Melanocyte of skin (primary cell): Measurements from ENCODE around the gene NF1.

GRCh38 chr17:30991169-30991534, 20.3 kb downstream of the RNF135 start:
- CAGE, long polyA plus RNA, 2 experiments, result no peak in any of the 2 experiments

- CAGE, long polyA plus RNA, 2 experiments, result no peak in any of the 2 experiments
Measured at GRCh38 chr17:31094837-31095742, at the start of gene NF1. TSS of gene NF1 (plus strand) at chr17:31094977.

- CAGE, long polyA plus RNA, 2 experiments, result no peak in any of the 2 experiments
Measured at GRCh38 chr17:31223148-31224125, 73.6 kb downstream of the OMG start.

DNA sequence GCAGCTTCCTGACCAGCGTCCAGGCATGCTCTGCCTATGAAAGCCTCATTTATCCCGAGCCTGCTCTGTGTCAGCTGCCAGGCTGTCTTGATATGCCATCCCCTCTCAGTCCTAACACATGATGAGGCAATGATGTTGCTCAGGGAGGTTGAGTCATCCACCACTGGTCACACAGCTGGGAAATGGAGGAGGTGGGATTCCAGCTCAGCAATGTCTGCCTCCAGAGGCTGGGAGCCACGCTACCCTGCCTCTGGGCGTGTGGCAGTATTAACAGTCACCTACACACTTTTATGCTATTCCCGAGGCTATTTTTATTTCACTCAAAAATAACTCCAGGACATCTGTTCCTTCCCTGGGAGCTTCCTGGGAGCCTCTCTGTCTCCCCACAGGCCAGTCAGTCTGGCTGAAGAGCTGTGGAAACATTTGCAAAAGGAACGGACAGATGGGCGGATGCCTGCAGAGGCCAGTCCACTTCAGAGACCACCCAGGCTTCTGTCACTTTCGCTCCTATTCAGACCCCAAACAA, 22.6 kb downstream of the RAB11FIP4 start:
- CAGE, long polyA plus RNA, 2 experiments, result no peak in any of the 2 experiments

DNA sequence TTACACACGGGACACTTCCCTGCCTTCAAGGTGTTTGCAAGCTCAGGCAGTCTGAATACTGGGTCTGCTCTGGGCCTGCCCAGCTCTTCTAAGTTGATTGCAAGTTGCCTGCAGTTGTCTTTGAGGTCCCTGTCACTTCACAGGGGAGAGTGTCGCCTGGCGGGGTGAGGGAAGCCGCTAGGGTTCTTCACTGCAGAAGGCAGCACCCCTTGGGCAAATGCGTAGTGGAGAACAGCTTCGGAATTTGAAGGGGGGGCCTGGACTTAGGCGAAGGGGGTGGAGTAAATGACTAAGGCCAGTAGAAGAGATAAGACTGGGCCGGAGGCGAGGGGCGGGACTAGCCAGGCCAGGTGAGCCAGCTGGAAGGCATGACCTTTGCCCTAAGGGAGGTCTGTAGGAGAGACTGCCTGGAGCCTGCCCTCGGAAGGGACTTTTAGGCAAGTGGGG, 98.1 kb downstream of the RAB11FIP4 start:
- CAGE, long polyA plus RNA, 2 experiments, result no peak in any of the 2 experiments

- CAGE, long polyA plus RNA, 2 experiments, result no peak in any of the 2 experiments
Measured at GRCh38 chr17:31523244-31524263, 132.1 kb downstream of the RAB11FIP4 start.

- CAGE, long polyA plus RNA, 2 experiments, result no peak in any of the 2 experiments
Measured at GRCh38 chr17:31581950-31582694, 190.6 kb downstream of the RAB11FIP4 start.

GRCh38 chr17:31762239-31762660, 96.8 kb downstream of the COPRS start:
- CAGE, long polyA plus RNA, 2 experiments, result no peak in any of the 2 experiments

GRCh38 chr17:31975338-31975865, 31.8 kb upstream of the LRRC37B start:
- CAGE, long polyA plus RNA, 2 experiments, result no peak in any of the 2 experiments

DNA sequence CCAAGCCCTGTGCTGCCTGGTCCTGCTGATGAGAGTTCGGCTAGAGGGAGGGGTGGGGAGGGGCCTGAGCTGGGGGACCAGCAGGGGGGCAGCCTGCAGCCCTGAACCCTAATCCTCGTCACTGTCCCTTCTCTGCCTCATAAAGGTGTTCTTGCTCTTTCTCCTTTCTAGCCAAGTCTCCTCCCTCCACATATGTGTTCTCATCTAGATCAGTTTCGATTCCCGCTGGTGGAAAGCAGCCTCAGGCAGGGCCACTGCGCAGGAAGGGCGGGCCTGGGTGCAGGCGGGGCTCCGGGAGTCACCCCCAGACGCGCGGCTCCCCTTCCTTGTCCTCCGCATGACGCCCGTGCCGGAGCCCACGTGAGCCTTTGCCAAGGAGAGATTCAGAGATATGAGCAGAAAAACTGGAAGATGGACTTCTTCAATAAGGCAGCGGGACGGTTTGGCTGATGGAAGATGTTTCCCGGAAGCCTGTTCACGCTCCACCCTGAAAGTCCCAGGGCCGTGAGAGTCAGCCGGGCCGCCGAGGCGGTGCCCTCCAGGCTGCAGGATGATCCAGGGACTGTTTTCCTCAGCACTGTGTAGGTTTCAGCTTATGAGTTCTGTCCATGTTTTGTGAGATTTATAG, 14.9 kb upstream of the RHOT1 start:
- CAGE, long polyA plus RNA, 2 experiments, result no peak in any of the 2 experiments

- CAGE, long polyA plus RNA, 2 experiments, result no peak in any of the 2 experiments
Measured at GRCh38 chr17:32259704-32259962, 6.0 kb upstream of the RHBDL3 start.

DNA sequence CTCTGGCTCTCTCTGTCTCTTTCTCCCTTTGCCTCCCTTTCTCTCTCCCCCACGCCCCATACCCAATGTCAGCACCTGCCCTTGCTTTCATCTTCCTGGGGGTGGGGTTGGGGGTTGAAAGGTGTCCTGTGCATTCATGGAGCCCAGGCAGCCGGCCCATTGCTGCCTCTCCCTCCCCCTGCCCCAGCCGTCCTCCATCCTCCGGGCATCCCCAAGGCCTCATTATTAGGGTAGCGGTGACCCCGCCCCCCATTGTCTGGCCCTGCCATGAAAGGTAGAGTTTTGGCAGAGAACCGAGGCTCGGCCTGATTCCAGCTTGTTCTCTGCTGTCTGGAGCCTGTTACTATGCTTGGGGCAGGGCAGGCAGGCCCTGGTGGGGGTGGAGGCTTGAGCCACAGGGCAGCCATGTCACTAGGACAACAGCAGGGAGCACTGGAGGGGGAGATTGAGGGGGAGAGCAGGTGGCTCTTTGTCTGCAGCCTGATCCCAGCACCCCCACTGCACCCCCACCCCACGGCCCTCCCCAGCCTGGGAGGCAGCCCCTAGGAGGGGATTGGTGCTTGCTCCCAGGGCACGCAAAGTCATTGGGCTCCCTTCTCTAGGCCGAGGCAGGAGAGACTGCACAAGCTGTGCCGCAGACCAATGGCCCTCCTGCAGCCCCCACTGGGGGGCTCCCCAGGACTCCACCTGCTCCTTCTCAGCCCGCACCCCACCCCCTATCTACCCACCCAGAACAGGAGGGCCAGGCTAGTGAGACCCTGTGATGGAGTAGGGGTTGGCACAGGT, 15.4 kb downstream of the RHBDL3 start:
- CAGE, long polyA plus RNA, 2 experiments, result no peak in any of the 2 experiments

DNA sequence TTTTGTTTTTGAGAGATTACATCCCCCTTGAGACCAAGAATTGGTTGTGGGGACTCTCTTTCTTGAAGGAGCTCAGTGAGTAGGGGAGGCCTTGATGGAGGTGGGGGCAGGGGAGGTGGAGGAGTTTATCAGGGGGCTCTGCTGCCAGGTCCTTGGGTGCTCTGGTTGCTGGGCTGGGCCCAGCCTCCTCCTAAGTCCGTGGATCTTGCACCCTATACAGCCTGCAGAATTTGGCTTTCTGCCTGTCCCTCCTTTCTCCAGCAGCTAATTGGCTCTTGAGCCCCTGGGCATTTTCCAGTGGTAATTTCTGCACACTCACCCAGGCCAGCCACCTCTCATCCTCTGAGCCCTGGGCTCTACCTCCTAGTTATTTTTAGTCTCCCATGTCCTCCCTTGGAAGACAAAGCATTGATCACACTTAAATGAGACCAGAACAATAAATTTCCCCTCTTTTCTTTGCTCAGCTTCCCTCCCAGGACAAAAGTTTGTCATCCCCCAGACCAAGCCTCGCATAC, 38.1 kb downstream of the RHBDL3 start:
- CAGE, long polyA plus RNA, 2 experiments, result no peak in any of the 2 experiments

DNA sequence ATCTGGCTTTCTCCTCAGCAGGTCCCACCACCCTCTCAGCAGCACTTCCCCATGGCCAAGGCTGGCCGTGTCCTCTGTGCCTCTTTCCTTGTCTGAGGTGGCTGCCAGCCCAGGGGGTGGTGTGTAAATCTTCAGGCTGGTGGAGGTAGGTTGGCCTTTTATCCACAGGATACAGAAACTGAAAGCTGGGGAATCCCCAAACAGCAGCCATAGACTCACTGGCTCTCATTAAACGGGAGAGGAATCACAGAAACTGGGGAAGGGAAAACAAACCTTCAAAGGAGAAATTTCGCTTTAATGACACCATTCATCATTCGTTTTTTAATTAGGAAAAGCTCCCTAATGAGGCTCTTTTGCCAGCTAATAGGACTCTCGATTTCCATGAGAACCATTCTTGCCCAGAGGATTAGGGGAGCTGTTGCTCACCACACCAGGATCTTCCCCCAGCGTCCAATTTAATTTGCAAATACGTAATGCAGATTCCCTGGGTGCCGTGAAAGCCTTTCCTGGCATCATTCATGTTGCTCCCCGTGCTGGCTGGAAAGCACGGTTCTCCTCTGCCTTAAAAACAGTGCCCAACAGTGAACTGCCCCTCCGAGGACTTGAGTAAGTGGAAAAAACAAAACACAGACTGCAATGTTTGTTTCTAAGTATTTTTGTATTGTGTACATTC, 17.9 kb downstream of the C17orf75 start:
- CAGE, long polyA plus RNA, 2 experiments, result no peak in any of the 2 experiments

DNA sequence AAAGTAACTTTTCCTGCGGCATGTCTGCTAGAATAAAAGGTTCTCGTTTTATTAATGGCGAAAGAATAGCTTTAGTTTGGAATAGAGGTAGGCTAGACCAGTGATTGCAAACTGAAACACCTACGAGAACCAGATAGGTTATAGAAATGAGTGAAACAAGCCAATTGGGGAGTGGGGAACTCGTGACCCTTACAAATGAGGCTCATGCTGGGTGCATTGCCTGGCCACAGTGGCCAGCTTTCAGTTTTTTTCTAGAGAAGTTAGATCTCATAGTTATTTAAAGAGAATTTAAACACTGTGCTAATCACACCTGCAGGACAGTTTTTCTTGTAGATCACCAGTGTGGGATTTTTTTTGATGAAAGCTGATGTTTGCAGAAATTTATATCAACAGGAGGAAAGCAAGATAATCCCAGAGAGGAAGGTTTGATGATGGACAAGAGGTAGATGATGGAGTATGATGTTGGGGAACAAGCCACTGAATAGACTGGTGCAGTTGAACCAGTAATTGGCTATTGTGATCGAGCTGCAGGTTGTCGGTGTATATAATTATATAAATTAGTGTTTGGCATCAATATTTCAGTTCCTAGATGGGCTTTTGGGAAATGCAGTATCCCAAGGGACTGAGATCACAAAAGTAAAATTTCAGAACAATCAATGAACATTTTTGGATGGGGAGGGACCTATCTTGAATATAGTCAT, 36.5 kb downstream of the ZNF207 start:
- CAGE, long polyA plus RNA, 2 experiments, result no peak in any of the 2 experiments

- CAGE, long polyA plus RNA, 2 experiments, result no peak in any of the 2 experiments
Measured at GRCh38 chr17:32445775-32446675, 1.7 kb downstream of the PSMD11 start.

GRCh38 chr17:32461576-32462290, 17.4 kb downstream of the PSMD11 start:
- CAGE, long polyA plus RNA, 2 experiments, result no peak in any of the 2 experiments

DNA sequence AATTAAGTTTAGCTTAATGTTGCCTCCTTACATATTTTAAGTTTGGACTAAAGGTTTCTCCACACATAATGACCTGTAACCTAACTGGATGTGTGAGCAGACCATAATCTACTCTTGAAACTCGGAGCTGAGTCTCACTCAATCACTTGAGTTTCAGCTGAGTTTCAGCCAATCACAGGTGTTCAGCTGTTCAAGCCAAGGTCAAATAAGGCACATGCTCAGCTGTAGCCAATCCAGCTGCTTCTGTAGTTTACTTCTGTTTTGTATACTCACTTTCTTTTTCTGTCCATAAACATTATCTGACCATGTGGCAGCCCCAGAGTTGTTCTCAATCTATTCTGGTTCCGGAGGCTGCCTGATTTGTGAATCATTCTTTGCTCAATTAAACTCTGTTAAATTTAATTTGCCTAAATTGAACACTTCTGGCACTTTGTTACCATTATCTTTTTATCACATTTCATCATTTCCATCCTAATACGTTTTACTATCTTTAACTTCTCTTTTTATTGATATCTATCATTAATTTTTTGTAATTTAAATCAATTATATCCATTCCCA, 72.6 kb downstream of the CDK5R1 start:
- CAGE, long polyA plus RNA, 2 experiments, result no peak in any of the 2 experiments

DNA sequence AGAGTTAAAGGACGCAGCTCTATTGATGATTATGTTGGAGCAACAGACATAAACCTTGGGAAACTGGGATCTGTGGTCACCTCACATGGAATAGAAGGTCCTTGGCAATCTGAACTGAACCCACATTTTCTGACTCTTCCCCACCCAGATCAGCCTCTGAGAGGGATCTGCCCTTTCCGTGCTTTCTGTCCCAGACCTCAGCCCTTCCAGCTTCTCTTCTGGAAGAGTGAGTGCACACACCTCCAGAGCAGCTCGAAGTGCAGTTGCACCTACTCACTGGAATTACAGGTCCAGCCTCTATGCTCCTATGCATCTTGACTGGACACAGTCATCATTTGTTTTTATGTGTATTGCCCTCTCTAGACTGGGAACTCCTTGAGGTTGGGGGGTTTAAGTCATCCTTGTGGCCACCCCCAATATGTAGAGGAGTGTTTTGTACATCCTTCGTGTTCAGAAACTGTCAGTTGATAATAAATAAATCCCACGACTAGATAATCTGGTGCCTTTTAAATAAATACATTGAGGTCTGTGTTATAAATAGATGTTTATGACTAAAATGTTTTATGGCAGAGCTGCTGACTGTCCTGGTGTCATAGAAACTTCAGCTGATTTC, 81.9 kb downstream of the CDK5R1 start:
- CAGE, long polyA plus RNA, 2 experiments, result no peak in any of the 2 experiments

GRCh38 chr17:32909815-32910376, 18.1 kb upstream of the TMEM98 start:
- CAGE, long polyA plus RNA, 2 experiments, result no peak in any of the 2 experiments